LNCaP clone FGC (cell line): ENCODE measurements around the genes RIC3, TMEM9B and WEE1.

GRCh38 chr11:8168127-8169458 lies at the start of gene RIC3:
TSS of gene RIC3 (minus strand) at chr11:8169025.
- RRBS, 2 experiments = no CpG with 5 or more reads among the region's 81 CpGs

DNA sequence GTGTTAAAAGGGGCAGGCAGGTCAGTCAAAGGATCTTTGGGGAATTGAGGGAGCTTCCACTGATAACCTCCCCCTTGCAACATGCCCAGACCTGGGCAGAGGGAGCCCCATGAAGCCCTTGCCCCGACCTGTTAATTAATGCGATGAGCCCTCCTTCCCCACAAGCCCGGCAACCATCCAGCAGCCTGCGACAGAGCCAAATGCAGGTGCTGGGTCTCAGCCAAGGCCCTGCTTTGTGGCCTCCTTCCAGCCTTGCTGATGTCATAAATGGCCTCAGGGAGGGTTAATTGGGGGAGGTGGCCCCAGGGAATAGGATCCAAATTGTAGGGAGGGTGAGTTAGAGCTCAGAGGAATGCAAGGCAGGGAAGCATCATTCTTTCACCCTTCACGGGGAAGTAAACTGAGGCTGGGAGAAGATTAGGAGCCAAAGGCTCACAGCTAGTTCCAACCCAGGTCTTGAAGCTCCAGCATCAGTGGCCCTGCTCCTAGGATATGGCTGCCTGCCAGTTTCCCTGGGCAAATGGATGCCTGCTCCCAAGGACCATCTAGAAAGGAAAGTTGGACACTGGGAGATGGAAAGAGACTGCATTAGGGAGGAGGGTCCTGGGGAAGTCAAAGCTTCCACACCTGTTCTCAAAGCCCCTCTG lies 34.3 kb downstream of the LMO1 start:
- RRBS, 2 experiments = no CpG with 5 or more reads among the region's 5 CpGs

- RRBS, 2 experiments = no CpG with 5 or more reads among the region's 1 CpG
Observed at GRCh38 chr11:8364958-8365174, 101.2 kb upstream of the LMO1 start.

DNA sequence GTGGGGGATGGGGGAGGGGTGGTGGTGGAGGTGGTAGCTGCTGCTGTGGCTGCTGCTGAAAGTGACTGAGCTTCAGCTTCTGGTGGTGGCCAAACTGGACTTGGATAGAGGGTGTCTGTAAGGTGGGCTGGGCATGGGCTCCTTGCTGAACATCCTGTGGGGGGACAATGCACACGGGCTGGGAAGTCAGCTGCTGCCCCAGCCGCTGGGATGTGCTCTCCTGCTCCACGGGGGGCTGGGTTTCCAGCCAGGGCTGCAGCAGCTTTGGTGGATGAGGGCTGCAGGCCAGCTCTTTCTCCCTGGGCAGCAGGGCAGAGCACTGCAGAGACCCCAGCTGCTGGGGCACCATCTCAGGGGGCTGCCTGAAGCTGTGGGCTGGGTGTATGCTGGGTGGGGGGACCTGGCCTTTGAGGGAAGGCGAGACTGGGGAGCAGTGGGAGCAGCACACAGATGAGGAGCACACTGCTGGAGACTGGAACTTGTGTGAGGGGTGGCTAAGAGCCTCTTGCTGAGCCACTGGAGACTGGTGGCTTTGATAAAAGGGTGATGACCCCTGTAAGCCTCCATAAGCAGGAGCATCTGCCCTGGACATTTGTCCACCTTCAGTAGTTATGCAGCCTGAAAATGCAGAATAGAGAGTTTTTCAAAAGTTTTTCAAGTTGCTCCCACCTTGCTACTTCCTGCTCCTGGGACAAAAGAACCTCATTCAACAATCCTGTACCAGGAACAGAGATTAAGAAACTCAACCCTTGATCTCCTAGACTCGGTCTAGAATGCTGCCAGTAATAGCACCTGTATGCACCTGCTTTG lies 41.7 kb downstream of the TRIM66 start:
- RRBS, 2 experiments = no CpG with 5 or more reads among the region's 5 CpGs

- RRBS, 2 experiments = no CpG with 5 or more reads among the region's 4 CpGs
Observed at GRCh38 chr11:8651906-8652675, 30.4 kb downstream of the TRIM66 start.

GRCh38 chr11:8692424-8693072 lies 10.0 kb downstream of the RPL27A start:
- RRBS, 2 experiments = no CpG with 5 or more reads among the region's 6 CpGs

DNA sequence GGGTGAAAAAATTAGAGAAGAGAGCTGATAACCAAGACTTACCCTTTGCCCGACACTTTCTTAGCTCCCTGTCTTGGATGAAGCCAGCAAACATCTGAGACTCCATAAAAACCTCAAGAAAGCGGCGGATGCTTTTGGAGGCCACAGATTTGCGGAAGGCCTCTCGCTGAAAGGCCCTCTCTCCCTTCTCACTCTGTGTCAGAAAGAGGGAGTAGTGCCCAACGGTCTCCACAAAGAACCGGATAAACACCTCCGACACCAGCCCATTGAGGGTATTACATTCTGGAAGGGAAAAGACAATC lies 13.7 kb downstream of the RPL27A start:
- RRBS, 2 experiments = no CpG with 5 or more reads among the region's 8 CpGs

DNA sequence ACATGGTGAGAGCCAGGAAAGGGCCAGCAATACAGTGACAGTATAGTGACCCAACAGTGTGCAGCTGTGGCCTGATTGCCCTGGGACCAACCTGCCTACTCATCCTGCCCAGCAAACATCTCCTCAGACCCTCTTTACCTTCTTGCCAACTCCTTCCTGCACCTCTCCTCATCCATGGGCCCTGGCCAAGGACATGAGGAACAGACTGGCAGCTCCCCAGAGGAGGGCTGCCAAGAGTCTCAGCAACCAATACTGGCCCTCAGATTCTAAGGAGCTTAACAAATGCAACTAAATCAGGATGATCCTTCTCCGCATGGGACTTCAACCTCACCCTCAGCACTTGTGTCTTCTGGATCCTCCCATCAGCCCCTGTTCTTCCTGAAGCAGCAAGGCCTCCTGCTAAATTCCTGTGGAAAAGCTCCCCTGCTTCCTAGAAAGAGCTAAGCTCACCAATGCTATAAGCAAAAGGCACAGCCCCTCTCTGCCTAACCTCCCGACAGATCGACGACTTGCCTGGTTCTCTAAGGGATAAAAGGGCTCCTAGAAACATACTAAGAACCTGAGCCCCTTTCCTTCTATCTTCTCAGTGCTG lies 50.7 kb downstream of the DENND2B start:
- RRBS, 2 experiments = no CpG with 5 or more reads among the region's 4 CpGs

GRCh38 chr11:8805445-8805895 lies 5.0 kb downstream of the DENND2B start:
- RRBS, 2 experiments = no CpG with 5 or more reads among the region's 5 CpGs

- RRBS, 2 experiments = no CpG with 5 or more reads among the region's 5 CpGs
Observed at GRCh38 chr11:8834332-8834716, 23.9 kb upstream of the DENND2B start.

- RRBS, 2 experiments = 1 to 2% methylated on average over 47 to 54 of the region's 101 CpGs
Observed at GRCh38 chr11:8963792-8965181, at the start of gene TMEM9B. TSS of gene TMEM9B (minus strand) at chr11:8964442.

DNA sequence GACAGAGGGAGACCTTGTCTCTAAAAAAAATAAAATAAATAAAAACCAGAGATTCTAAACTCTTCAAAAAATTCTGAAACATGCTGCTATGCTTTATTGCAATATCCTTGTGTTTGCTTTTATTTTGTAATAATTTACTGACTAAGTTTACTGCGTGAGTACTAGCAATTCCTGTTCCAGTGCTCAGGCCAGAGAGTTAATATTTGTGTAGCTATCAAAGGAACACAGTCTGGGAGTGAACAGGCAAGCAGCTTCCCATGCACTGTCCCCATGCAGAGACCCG lies 12.0 kb upstream of the SCUBE2 start:
- RRBS, 2 experiments = no CpG with 5 or more reads among the region's 2 CpGs

- RRBS, 2 experiments = no CpG with 5 or more reads among the region's 6 CpGs
Observed at GRCh38 chr11:9185668-9186276, 79.4 kb downstream of the DENND5A start.

DNA sequence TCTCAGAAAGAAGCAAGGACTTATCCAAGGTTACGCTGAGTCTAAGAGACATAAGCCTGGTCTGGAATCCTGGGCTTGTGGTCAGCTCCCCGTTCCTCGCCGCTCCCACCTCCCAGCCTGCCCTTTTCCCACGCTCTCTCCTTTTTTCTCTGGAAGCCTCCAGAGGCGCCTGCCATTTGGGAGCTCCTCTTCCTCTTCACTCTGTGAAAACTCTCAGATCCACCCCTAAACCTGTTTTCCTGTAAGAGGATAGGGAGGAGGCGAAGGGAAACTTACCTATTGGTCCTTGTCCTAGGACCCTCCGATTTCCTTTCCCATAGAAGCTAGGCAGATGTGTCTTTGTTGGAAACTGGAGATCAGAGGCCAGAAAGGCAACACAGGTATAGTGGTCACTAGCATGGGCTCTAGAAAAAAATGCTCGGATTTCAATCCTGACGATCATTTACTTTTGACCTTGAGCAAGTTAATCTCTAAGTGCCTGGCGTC lies 739 bp upstream of the DENND5A start:
- RRBS, 2 experiments = no CpG with 5 or more reads among the region's 11 CpGs

DNA sequence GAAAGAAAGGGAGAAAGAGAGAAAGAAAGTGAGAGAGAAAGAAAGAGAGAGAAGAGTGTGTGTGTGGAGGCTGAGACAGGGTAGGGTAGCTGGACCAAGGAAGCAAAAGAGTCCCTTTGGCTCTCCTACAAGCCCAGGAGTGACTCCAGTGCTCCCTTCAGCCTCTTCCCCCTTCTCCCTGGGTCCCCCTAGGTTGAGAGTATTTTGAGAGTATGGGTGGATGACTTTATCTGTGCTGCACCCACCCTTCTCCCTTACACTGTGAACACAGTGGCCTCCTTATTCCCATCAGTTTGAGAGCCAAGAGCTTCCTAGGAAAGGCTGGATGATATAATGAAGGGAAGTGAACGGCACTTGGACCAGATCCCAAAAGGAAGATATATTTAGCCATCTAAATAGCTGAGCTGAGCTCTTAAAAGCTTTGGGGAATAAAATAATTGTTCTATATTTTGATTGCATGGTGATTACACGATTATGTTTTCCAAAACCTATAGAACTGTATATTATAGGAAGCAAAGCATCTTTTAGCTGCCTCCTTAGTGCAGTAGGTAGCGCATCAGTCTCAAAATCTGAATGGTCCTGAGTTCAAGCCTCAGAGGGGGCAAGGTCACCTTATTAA lies 9.7 kb upstream of the DENND5A start:
- RRBS, 2 experiments = no CpG with 5 or more reads among the region's 3 CpGs

- RRBS, 2 experiments = no CpG with 5 or more reads among the region's 2 CpGs
Observed at GRCh38 chr11:9362312-9362650, 22.2 kb upstream of the IPO7 start.

DNA sequence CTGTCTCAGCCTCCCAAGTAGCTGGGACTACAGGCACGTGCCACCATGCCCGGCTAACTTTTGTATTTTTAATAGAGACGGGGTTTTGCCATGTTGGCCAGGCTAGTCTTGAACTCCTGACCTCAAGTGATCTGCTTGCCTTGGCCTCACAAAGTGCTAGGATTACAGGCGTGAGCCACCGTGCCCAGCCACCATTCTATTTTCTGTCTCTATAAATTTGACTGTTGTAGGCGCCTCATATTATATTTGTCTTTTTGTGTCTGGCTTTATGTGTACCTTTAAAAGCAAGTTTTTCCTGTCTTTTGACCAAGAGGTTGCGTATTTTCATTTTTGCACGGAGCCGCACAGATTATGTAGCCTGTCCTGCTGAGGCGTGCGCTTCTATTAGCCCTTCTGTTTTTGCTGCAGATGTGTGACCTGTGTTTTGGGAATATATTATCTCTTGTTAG lies 40.5 kb upstream of the WEE1 start:
- RRBS, 2 experiments = no CpG with 5 or more reads among the region's 11 CpGs

DNA sequence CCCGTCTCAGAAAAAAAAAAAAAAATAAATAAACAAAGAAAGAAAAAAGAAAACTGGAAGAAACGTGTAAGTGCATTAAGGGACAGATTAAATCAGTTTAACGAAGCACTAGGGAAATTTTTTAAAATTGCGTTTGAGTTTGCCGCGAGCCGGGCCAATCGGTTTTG lies 917 bp upstream of the WEE1 start:
- RRBS, 2 experiments = 87 to 98% methylated on average over 2 of the region's 8 CpGs

- RRBS, 2 experiments = under 1 to 2% methylated on average over 25 of the region's 66 CpGs
Observed at GRCh38 chr11:9573601-9574139, at the start of gene WEE1. TSS of gene WEE1 (plus strand) at chr11:9573670.

GRCh38 chr11:9580453-9581186 lies 7.2 kb downstream of the WEE1 start:
- RRBS, 2 experiments = no CpG with 5 or more reads among the region's 15 CpGs